ENCODE data around the genes ADAMTS5, KRTAP23-1, KRTAP19-2 and KRTAP6-3.

DNA sequence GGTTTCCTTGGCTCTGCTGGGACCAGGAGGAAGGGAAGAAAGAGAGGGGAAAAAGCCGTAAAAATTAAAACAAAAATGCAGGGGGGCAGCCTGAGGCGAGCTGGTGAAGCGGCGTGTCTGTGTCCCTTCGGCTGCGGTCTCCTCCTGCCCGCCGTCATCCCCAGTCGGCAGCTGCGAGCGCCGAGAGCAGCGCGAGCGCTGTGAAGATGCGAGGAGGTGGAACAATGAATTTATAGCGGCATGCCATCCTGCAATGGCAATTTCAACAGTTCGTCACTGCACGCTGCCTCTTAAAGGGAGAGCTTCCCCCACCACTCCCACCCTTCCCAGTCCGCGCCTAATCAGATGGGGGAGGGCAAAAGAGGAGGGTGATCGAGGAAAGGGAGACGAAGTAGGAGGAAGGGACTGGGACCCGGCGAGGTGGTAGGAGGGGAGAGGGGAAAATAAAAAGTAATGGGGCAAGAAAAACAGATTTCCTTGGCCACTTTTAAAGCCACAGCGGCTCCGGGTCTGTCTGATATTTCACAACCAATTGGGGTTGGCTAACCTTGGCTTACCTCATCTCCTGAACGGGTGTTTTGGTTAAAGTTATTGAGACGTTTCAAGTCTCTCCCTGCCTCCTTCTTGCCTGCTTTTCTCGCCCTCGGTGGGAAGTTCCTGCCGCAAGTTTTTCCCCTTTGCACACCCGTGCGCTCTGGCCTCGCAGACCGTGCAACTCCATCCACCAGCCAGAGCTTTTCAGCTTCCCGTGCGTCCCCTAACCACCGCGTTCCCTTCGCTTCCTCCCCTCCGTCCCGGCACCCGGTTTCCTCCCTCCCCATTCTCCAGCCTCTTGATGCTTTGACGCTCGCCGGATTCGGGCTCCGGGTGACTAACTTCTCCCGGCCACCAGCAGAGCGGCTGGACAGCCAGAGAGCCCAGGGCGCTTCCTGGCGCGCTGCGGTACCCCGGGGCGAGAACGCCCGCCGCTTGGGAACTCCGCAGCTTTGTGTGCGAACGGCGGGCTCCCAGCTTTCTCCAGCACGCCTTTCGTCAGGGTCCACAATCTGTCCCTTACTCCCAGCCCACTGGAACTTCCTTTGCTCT is at the start of gene ADAMTS5:
TSS of gene ADAMTS5 (minus strand) at position 202 of the 1,086 bp plus-strand sequence.
- RRBS: 2% methylated on average over 14 of the region's 66 CpGs

- RRBS: no CpG with 5 or more reads among the region's 13 CpGs
Measured at GRCh38 chr21:28633833-28634724, 251.1 kb downstream of the N6AMT1 start.

DNA sequence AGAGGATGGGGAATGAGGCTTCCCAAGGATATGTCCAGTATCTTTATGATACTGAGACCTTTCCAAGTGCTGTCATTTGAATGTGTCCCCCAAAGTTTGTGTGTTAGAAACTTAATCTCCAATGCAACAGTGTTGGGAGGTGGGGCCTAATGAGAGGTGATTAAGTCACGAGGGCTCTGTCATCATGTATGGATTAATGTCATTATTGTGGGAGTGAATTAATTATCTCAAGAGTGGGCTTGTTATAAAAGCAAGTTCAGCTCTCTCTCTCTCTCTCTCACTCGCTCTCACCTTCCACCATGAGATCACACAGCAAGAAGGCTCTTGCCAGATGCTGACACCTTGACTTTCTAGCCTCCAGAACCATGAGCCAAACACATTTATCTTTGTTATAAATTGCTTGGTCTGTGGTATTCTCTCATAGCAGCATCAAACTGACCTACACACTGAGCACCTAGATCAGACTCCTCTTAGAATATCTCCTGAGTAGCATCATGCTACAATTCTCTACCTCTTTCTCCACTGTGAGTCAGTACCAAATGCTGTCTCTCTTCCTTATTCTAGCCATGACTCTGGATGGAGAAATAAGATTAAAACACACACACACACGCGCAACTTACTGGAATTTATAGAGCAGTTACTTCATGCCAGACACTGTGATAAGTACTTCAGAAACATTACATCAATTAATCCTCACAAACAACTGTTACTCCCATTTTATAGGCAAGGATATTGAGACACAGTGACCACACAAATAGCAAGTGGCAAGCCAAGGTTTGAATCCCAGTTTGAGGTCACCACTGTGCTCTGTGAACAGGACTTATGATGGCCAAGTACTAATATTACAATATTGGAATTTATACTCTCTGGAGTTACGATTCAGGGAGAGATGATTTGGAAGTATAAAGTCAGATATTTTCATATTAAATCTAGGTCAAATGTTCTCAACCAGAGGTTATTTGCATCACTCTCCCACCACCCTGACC is 114.5 kb downstream of the N6AMT1 start:
- RRBS: no CpG with 5 or more reads among the region's 5 CpGs

- RRBS: no CpG with 5 or more reads among the region's 1 CpG
Measured at GRCh38 chr21:28832266-28832612, 52.9 kb downstream of the N6AMT1 start.

GRCh38 chr21:29007714-29008250 is 11.4 kb downstream of the RWDD2B start:
- RRBS: no CpG with 5 or more reads among the region's 4 CpGs

GRCh38 chr21:29017772-29017980 is 1.5 kb downstream of the RWDD2B start:
- RRBS: no CpG with 5 or more reads among the region's 2 CpGs

- RRBS: no CpG with 5 or more reads among the region's 2 CpGs
Measured at GRCh38 chr21:29079079-29079483, 5.6 kb upstream of the CCT8 start.

GRCh38 chr21:29163353-29164034 is 33.0 kb downstream of the MAP3K7CL start:
- RRBS: no CpG with 5 or more reads among the region's 7 CpGs

DNA sequence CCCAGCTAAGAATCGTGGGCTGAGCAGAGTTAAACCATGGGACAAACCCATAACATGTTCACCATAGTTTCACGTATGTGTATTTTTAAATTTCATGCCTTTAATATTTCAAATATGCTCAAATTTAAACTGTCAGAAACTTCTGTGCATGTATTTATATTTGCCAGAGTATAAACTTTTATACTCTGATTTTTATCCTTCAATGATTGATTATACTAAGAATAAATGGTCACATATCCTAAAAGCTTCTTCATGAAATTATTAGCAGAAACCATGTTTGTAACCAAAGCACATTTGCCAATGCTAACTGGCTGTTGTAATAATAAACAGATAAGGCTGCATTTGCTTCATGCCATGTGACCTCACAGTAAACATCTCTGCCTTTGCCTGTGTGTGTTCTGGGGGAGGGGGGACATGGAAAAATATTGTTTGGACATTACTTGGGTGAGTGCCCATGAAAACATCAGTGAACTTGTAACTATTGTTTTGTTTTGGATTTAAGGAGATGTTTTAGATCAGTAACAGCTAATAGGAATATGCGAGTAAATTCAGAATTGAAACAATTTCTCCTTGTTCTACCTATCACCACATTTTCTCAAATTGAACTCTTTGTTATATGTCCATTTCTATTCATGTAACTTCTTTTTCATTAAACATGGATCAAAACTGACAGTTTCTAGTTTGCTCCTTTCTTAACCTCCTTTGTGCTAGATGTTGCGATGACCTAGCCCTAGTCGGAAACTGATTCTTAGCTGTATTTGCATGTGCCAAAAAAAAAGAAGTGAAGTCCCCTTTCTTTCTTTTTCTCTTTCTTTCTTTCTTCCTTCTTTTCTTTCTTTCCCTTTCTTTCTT is 45.0 kb downstream of the MAP3K7CL start:
- RRBS: no CpG with 5 or more reads among the region's 5 CpGs

GRCh38 chr21:29208460-29209245 is 78.2 kb downstream of the MAP3K7CL start:
- RRBS: no CpG with 5 or more reads among the region's 5 CpGs

DNA sequence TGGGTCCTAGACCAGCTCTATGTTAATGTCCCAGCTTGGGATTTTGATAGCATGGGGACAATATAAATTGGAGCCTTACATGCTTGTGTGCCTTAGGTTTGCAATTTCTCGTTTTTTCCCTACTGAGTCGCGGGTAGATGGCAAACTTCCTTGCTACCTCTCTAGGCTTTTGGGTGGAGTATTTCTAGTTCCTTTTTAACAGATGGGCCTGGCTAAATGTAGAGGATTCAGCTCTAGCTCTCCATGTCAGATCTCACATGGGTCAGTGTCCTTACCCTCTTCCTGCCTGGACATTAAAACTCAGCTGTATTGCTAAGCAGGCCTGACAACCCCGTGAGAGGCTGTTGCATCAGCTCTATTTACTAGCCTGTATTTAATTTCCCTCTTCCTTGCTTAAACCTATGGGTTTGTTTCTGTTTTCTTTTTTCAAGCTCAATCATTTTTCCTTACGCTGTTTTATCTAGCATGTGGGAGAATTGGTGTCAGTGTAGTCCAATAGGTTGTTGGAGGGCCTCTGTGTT is 79.6 kb upstream of the BACH1 start:
- RRBS: no CpG with 5 or more reads among the region's 5 CpGs

- RRBS: no CpG with 5 or more reads among the region's 6 CpGs
Measured at GRCh38 chr21:29310383-29311333, 11.9 kb downstream of the BACH1 start.

GRCh38 chr21:29449292-29450035 is 150.7 kb downstream of the BACH1 start:
- RRBS: no CpG with 5 or more reads among the region's 6 CpGs

- RRBS: no CpG with 5 or more reads among the region's 2 CpGs
Measured at GRCh38 chr21:30348573-30348867, at the start of gene KRTAP23-1. KRTAP23-1 (minus strand) TSS chr21:30348606.

- RRBS: no CpG with 5 or more reads among the region's 4 CpGs
Measured at GRCh38 chr21:30487154-30487758, at the start of gene KRTAP19-2. KRTAP19-2 (minus strand) TSS chr21:30487436.

DNA sequence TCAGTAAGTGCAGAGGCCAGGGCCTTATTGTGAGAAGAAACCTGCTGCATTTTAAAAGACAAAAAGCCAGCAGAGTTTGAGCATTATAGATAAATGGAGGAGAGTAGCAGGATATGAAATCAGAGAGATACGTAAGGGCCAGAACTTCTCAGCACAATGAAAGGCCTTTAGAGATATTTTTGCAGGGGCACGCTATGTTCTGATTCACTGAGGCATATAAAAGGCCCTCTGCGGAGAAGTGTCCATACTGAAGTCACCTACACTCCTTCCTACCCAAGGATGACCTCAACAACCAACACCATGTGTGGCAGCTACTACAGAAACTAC is at the start of gene KRTAP6-3:
TSS of gene KRTAP6-3 (plus strand) at position 274 of the 327 bp plus-strand sequence.
- RRBS: no CpG with 5 or more reads among the region's 3 CpGs

GRCh38 chr21:31182043-31182973 is 144.0 kb upstream of the KRTAP19-8 start:
- RRBS: no CpG with 5 or more reads among the region's 22 CpGs

GRCh38 chr21:31186863-31187400 is 148.7 kb upstream of the KRTAP19-8 start:
- RRBS: no CpG with 5 or more reads among the region's 5 CpGs

GRCh38 chr21:31397475-31397839 is 53.4 kb upstream of the TIAM1 start:
- RRBS: no CpG with 5 or more reads among the region's 5 CpGs

DNA sequence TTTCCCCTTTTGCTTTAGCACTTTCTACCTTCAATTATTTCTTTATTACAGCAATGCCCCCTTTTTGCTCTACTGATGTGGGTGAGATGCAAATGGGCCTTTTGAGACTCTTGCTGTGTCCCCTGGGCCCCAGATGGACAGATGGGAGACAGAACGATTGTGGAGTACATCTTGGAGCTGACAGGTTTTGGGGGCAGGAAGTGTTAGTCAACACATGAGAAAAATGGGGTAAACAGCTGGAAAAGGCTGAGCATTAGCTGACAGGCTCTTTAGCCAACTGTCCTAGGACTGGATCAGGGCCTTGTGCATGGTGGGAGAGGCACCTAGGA is 41.3 kb upstream of the SCAF4 start:
- RRBS: no CpG with 5 or more reads among the region's 1 CpG